Hematopoietic multipotent progenitor cell (in vitro differentiated cells): ENCODE results near the genes RABGGTB and PIGK.

DNA sequence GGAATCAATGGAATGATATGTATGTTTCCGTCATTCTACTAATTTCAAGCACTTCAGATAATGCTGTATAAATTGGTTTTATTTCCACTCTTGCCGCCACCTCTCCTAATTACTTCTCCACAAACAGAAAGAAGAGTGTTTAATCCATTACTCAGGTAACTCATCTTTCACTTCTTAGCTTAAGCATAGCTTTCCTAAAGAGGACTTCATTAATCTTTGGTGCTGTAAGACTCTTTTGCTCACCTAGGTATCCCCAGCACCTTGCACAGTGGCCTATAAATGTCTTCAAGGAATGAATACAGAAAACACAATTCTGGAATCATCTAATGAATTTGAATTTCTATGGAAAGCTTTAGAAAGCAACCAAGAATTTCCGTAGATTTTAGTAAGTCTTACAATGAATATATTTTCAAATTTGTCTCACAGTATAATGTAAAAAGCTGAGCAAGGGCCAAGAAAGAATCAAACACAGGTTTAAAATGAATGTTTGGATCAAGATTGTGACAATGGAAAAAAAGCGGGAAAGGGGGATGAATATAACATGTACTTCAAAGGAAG is 6.8 kb downstream of the ZRANB2 start:
- CAGE, long polyA plus RNA, result no peak

DNA sequence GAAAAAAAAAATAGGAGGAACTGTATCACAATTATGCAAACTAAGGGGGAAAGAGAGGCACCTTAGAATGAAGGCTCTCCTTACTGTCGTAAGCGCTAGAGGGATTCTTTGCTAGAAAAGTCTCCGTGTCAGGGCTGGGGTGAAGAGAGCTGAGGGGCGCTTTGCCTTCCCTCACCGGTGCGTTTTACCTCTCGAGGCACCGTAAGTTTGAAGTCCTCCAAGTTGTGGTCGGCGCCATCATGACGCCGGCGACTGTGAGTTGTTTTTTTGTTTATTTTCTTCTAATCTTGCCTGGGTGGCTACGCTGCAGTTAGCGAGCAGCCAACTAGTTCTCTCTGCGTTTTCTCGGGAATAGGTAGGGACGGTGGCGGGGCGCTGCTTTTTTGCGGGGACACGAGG is 812 bp upstream of the NEGR1 start:
- CAGE, long polyA plus RNA, result no peak

DNA sequence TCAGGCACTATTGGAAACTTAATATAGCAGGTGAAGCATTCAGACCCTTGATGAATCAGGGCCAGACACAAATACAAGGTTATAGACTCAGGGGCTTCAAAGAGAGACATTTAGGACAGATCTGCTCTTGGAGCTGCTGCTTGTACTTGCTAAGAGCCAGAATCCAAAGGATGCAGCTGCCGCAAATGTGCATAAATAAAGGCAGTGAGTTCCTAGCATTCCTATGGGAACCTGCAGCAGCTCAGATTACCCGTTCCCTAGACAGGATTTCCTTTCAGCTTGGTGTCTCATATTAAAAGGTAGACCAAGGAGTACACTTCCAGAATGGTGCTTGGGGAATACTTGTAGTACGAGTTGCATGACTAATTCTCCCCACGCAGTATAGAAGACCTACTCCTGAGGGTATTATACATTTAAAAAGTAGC is 9.7 kb upstream of the LRRC53 start:
- CAGE, long polyA plus RNA, result no peak

DNA sequence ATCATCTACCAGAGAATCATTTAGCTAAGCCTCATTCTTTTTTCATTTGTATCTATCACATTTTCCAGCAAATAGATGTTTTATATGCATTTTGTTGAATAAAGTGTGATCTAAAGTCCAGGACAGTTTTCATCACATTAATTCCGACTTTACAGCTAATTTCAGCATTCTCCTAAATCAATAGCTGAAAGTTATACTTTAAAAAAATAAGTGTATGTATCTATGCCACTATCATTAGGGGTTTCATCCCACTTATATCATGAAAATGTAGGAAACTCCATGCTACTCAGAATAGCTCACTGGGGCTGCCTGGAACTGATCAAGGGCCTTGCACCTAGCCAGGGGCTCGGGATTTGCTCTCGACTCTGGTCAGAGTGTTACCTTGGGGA is 54.4 kb downstream of the ERICH3 start:
- CAGE, long polyA plus RNA, result no peak

GRCh38 chr1:75672442-75673284 is 51.8 kb upstream of the ACADM start:
- CAGE, long polyA plus RNA, result no peak

GRCh38 chr1:75677456-75677847 is 47.1 kb upstream of the ACADM start:
- CAGE, long polyA plus RNA, result no peak

DNA sequence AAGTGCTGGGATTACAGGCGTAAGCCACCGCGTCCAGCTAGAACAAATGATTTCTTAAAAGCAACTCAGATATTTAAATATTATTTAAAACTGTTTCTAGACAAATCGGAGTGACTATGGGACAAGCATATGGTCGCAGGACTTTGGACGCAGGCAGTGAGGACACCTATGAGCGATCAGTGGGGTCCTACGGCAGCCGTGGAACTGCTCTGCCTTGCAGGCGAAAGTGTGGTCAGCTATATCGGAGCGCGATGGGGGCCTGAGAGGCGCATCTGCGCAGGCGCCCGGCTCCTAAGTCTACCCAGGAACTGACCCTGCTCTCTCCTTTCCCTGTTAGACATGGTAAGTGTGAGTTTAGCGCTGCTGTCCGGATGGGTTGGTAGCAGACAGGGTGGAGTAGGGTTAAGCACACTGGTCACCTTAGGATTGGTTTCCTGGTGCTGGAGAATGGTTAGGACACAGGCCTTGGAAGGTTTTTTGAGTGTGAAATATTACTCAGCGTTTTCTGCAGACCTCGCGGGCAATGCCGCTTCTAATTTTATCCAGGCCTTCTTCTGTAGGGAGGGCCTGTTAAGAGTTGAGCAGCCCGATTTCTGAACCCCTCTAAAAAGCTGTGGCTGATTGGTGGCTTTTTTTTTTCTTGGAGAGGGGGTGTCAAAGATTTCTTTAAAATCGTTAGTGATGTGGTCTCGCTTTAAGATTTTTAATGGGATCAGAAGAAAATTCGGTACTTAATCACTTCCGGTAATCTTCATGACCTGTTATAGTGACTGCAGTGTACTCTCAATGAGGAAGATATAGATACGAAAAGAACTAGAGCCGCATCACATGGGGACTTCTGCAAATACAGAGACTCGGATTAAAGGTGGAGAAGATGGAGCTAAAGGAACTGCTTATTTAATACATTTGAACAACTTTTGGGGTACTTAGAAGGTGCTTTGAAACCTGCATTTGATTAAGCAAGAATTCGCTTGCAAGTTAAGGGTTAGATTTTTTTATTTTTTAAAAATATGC is at the start of gene RABGGTB:
Gene RABGGTB, plus strand, starts transcription at position 324 of the 1,014 bp plus-strand sequence.
- CAGE, long polyA plus RNA, result start-site peak on the minus strand centred at position 156 of the sequence, 29 bp wide, 13 reads; start-site peak on the plus strand centred at position 324 of the sequence, 5 bp wide, 331 reads

DNA sequence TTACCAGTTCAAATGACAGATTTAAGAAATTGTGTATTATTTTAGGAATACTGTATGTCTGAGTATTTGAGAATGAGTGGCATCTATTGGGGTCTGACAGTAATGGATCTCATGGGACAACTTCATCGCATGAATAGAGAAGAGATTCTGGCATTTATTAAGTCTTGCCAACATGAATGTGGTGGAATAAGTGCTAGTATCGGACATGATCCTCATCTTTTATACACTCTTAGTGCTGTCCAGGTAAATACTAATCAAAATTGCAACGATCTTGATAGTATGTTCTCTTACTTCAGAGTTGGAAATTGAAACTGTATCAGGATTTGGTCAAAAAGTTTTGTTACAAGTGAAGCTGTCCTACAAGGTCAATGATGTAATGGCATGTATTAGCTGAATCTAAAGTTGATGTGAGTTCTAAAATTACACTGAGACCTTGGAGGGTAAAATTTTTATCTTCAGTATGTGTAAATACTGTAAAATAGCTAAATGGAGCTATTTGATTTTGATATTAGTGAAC is 3.1 kb downstream of the RABGGTB start:
- CAGE, long polyA plus RNA, result no peak

DNA sequence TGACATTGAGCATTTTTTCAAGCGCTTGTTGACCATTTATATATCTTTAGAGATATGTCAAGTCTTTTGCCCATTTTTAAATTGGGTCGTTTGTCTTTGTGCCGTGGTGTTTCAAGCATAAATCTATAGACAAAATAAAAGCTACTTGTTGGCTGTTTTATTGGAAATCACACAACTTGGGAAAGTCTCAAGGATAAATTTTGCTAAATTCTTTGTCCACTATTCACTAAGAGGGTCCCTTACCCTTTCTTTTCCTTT is 385.6 kb downstream of the ST6GALNAC3 start:
- CAGE, long polyA plus RNA, result no peak

- CAGE, long polyA plus RNA, result no peak
Observed at GRCh38 chr1:77218598-77219639, at the start of gene PIGK. TSS of gene PIGK (minus strand) at chr1:77219430.

DNA sequence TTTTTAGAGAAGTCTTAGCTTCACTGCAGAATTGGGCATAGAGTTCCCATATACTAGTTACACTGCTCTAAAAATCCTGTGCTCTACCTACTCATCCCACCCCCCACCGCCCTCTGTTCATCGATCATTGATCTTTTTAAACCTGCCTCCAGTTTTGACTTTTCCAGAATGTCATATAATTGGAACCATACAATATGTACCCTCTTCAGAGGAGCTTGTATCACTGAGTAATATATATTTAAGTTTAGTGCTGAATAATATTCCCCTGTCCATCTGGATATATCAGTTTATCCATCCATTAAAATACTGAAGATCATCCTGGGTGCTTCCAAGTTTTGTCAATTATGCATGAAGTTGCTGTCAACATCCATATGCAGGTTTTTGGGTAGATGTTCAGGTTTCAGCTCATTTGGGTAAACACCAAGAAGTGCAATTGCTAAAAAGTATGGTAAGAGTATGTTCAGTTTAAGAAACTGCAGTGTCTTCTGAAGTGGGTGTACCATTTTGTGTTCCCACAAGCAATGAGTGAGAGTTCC is 124.6 kb downstream of the ZZZ3 start:
- CAGE, long polyA plus RNA, result no peak

DNA sequence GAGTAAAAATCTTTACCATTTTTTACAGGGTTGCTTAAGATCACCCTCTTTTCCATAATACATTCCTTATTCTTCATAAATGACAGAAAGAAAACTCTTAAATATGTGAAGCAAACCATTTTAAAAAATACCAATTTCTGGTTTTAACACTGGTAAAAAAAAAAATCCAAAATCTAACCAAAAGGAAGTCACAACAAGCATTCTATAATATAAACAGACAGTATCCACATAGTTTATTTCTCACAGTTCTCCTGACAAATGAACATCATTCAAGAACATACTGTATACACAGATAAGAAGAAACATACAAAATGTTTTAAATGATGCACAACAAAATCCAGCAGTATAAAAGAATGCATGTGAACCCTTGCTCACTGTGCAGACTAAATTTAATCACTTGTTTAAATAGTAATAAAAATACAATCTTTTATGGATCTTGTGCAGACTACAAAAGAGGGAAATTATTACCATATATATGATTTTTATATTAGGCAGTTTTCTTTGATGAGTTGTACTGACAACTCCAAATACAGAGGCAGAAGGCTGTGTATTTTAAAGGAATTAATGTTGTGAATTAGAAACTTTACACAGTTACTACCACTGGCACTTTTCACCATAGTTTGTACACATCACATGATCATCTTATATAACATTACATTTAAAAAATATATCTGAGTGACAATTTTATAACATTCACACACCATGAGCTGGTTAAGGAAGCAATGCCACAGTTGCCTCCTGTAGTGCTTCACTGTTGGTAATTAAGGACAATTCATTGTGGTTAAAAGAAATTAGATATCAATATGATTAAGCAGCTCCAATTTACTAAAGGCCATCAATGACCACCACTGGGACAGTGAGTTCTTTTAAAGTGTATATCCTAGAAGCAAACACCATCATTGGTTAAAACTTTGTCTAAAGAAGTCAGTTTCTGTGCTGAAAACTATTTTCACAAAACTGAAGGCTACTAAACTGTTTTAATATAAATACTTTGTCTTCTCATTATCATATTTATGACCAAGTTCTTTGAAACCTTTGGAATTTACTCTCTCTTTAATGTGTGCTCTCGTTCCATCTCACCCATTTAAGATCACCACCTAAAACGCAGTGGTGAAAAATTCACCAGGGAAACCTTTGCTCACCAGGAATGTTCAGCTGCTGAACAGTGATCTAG is 117.8 kb downstream of the ZZZ3 start:
- CAGE, long polyA plus RNA, result no peak

GRCh38 chr1:77757650-77758081 is 2.0 kb downstream of the USP33 start:
- CAGE, long polyA plus RNA, result no peak

- CAGE, long polyA plus RNA, result no peak
Observed at GRCh38 chr1:77933172-77933724, 44.8 kb downstream of the NEXN start.

- CAGE, long polyA plus RNA, result no peak
Observed at GRCh38 chr1:77940836-77941716, 37.8 kb downstream of the FUBP1 start.

GRCh38 chr1:78045615-78045701 is 308 bp upstream of the GIPC2 start:
- CAGE, long polyA plus RNA, result no peak

DNA sequence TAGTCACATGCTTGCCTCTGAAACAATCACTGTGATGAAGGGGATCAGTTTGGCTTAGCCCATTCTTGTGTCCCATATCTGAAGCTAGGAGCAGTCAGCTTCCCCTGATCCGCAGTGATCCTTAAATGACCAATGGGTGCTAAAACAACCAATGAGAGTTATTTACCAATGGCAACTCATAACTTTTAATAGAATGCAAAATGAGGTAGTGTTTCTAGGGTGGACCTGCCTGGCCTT is 63.4 kb downstream of the GIPC2 start:
- CAGE, long polyA plus RNA, result no peak

DNA sequence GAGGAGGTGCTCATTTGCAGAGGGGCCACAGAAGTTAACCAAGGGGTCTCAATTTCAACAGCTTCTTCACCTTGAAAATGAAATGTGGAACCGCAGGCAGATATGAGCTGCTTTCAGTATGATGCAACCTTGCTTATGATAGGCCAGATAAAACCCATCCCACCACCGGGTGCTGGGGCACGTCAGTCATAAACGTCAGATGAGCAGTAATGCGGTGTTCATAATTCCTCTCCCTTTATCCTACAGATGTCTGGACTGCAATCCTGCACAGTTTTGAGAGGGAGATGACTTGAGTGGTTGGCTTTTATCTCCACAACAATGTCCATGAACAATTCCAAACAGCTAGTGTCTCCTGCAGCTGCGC is 1.6 kb downstream of the PTGFR start:
- CAGE, long polyA plus RNA, result no peak

DNA sequence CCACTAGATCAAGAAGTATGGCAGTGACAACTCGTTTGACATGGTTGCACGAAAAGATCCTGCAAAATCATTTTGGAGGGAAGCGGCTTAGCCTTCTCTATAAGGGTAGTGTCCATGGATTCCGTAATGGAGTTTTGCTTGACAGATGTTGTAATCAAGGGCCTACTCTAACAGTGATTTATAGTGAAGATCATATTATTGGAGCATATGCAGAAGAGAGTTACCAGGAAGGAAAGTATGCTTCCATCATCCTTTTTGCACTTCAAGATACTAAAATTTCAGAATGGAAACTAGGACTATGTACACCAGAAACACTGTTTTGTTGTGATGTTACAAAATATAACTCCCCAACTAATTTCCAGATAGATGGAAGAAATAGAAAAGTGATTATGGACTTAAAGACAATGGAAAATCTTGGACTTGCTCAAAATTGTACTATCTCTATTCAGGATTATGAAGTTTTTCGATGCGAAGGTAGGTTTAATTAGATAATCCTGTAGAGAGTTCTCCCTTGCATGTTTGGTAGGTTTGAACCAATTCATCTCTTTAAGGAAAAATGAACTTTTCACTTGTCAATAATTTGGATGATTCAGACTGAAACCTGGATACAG is 653 bp downstream of the IFI44 start:
- CAGE, long polyA plus RNA, result no peak

DNA sequence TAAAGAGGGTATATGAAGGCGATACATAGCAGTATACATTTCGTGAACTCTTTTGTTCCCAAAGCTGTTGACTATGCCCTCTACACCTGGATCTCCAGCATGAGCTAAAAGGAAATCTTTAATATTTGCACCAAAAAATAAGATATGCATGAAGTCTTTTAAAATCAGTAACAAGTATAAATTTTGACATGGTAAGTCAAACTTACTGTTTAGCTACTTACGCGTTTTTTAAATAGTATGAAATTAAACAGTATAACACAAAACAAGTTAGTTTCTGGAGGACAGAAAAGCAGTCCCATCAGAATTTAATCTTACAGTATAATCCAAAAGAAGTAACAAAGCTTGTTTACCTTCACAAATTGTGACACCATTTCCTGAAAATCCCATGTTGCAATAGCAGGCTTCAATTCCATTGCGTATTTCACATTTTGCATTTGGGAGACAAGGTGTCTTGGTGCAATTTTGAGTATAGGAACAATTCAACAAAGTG is 1.8 kb downstream of the ADGRL4 start:
- CAGE, long polyA plus RNA, result no peak